Cardiac ventricle fibroblast (primary cell): ENCODE data around the genes PHOX2B, BEND4, SHISA3, GUF1 and CWH43.

DNA sequence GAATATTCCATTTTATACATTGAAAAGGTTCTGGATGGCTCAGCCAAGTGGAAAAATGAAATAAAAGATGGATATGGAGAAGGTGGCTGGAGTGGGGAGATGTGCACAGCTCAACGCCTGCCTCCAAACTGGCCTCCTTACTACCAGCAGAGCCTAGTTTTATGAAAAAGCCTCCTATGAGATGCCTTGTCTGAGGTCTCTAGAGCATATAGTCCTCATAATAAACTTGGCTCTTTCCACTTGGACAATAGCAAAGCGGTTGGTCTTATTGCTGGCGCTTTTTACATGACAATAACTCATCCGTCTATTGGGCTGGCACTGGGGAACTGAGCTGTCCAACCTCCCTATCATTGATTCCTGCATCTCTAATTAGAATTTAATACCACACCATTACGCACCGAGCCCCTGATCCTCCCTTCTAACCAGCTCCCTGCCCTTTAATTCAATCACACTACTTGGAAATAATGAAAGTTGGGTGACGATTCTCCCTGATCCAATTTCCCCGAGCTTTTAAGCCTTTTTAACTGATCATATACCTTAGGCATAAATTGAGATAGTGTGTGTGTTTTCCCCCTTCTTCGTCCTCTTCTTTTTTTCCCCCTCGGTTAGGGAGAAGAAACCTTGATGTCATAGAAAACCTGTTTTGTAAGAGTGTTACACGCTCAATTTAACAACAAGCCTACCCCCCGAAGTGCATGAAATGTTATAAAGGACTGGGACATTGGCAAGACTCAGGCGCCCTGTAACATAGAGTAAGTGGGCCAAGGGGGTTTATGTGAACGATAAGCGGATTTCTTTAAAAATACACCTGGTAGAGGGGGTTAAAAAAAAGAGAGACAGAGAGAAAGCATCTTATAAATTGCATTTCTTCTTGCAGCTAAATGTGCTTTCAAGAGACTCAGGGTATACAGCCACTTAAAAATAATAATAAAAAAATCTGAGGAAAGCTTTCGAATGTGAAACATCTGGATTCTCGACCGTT is at the start of gene PHOX2B:
Gene PHOX2B (minus strand): TSS at position 135 of the 982 bp plus-strand sequence.
- RAMPAGE, long total RNA, result no peak

DNA sequence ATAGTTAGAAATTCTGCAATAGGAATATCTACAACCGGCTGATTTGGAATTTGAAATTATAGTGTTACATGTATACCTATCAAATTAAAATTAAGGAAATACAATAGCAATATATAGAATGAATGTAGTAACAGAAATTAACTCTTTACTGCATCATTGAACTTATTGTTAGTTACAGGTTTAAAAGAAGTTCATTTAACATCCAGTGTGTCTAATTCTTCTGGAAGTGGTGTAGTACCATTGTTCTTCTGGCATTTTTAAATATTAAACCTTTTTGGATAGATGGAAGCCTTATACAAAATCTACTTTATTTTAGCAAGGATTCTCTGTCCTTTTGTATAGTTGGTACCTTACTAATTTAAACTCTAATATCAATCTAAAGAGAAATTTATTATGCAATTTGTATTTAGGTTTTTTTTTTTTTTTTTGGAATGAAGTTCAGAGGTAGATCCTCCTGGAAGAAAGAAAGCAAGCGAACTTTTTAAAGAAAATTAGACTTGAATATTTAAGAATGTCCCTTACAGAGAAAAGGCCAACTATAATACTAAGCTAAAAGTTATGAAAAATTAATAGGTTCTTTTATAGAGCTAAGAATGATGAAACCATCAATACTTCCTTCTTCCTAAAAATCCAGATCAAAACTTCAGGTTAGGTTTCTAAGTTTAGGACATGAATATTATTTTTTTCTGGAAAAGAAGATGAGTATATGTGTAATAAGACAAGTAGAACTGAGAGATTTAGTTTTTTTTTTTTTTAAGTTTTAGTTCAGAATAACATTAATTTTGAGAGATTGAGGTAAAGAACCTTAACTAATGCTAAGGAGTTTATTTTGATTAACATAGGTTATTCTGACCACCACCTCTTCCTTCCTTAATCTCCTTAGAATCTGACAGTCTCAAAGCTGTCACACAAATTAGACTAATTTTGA is 21.9 kb downstream of the TMEM33 start:
- RAMPAGE, long total RNA, result no peak

GRCh38 chr4:42152000-42153016 is at the start of gene BEND4:
BEND4 (minus strand) TSS chr4:42152655.
- RAMPAGE, long total RNA, result no peak

GRCh38 chr4:42396899-42397796 is at the start of gene SHISA3:
SHISA3 (plus strand) TSS chr4:42397488.
- RAMPAGE, long total RNA, result no peak

- RAMPAGE, long total RNA, result no peak
These were observed 106.1 kb upstream of the GRXCR1 start for GRCh38 chr4:42786366-42786818.

- RAMPAGE, long total RNA, result start-site peak on the plus strand at chr4:44678413-44678477, 89 and 10 reads in 2 replicates; start-site peak on the plus strand at chr4:44678648-44678707, 79 and 21 reads in 2 replicates
These were observed at the start of gene GUF1 for GRCh38 chr4:44677877-44679054. GUF1 (plus strand) TSS chr4:44678420.

- RAMPAGE, long total RNA, result no peak
These were observed 38.6 kb upstream of the GNPDA2 start for GRCh38 chr4:44765023-44765258.

GRCh38 chr4:46390409-46390916 is 535 bp upstream of the GABRA2 start:
- RAMPAGE, long total RNA, result no peak

DNA sequence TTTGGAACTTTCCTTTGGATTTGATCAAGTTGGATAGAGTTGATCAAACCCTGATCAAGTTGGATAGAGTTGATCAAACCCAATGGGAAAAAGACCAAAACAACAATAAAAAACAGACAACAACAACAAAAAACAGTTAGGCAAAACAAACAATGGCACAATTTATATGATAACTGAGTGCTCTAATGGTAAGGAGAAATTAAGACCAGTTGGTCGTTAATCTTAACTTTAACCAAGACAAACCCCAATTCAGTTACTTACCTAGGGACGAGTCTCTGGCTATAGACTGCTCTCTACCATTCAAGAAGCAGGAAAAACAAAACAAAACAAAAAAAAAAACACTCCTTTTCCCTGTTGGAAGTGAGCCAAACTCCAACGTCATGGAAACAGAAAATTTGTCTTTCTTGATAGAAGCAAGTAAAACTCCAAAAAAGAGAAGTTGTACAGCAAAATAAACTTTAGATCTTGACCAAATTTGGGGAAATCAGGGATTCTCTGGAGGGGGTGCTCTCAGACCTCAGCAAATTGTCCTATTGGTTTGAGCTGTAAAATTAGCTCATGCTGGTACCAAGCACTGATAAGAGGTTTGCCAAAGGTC is 3.8 kb downstream of the CNGA1 start:
- RAMPAGE, long total RNA, result no peak

GRCh38 chr4:48138635-48139466 is 4.8 kb upstream of the TXK start:
- RAMPAGE, long total RNA, result no peak

- RAMPAGE, long total RNA, result no peak
These were observed 58.7 kb downstream of the TEC start for GRCh38 chr4:48210883-48211307.

DNA sequence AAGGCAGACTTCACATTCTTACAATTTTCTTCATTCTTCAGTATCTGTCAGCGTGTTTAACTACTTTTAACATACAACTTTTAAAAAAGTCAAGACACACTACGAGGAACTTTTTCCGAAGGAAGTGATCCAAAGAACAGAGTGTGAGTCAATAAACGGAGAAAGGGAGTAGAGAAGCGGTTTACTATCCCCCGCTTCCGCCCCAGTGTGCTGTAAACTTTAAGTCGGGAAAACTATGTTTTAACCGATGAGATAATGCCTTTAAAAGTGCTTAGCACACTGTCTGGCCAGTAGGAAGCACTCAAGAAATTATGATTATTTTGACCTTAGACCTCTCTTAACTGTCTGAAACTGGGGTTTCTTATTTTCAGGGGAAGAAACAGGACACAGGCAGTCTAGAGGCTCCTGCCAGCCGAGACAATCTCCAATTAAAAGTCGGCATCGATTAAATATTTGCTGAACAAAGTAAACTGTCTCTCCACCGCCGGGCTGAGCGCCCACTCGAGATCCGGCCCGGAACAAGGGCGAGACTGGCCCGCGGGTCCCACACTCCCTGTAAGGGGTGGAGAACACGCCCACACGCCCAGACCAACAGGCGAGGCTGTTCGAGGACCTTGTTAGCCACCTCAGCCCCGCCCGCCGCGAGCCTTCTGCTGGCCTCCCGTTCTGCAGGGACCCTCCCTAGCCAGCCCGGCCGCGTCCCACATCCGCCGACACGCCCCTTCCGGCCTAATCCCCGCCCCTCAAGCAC is 563 bp upstream of the SLAIN2 start:
- RAMPAGE, long total RNA, result no peak

- RAMPAGE, long total RNA, result no peak
These were observed 110.9 kb downstream of the FRYL start for GRCh38 chr4:48669136-48669556.

DNA sequence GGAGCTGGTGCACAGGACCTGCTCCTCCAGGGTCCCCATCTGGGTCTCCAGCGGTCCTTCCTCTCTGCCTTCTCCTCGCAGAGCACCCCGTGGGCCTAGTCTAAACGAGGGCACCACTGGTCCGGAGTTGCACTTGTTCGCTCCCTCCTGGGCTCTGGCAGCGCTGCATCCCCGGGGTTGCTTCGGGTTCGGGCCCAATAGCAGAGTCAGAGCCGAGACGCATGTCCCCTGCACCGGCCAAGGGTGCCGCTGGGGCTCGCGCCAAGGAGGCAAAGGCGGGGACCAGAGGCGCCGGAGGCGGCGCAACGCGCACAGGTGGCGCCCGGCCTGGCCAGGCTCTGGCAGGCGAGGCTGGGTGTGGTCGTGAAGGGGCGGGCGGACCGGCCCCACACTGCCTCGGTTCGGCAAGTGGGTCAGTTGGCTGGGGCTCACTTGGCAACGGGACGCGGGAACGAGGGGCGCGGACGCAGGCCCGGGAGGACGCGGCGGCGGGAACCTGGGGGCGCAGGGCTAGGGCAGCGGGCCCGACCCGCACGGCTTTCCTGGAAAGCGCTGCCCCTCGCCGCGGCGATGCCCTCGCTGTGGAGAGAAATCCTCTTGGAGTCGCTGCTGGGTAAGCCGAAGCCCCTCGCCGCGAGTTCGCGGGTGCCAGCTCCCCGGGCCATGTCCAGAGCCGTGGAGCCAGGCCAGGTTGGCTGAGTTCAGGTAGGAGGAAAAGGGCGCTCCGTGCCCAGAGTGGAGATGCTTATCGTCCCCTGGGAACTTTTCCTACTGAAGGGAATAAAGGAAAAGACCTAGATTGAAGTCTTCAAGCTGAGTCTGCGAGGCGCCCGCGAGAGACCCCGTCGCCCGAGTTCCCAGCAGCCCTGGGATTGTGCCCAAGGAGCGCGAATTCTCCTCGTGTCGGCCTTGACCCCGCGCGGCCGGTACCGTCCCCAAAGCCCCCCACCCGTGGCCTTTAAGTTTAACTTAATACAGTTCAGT is at the start of gene CWH43:
Gene CWH43 (plus strand): TSS at position 416 of the 984 bp plus-strand sequence.
- RAMPAGE, long total RNA, result no peak

DNA sequence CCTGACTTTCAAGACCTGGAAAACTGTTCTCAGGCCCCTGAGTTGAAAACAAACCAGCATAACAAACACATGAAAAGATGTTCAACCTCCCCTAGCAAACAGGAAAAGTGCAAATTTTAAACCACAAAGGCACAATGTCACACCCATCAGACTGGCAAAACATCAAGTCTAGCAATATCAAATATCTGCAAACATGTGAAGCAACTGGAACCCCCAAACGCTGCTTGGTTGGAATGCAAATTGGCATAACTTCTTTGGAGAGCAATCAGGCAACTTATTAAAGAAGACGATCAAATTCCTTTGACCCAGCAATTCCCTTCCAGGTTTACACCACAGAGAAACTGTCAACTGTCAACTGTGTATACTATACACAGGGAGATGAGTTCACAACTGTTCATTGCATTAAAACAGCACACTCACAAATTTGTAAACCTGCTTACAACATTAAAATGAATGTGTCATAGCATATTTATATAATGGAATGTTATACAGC is 7.0 kb downstream of the USP46 start:
- RAMPAGE, long total RNA, result no peak

GRCh38 chr4:52658637-52658934 is 515 bp downstream of the USP46 start:
- RAMPAGE, long total RNA, result no peak

DNA sequence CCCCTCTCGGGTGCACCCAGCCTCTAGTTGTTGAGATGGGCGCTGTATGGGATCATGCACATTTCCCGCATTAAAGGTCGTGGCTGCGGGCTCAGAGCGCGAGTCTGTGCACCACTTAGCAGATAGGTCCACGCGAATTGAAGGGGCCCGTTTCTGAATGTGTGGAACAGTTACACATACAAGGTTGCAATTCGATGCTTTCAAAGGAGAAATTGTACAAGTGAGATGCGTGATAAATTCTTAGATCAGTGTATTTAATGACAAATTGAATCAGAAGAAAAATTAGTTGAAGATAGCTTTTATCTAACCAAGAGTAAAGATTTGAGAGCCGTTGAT is 1.0 kb upstream of the USP46 start:
- RAMPAGE, long total RNA, result no peak

DNA sequence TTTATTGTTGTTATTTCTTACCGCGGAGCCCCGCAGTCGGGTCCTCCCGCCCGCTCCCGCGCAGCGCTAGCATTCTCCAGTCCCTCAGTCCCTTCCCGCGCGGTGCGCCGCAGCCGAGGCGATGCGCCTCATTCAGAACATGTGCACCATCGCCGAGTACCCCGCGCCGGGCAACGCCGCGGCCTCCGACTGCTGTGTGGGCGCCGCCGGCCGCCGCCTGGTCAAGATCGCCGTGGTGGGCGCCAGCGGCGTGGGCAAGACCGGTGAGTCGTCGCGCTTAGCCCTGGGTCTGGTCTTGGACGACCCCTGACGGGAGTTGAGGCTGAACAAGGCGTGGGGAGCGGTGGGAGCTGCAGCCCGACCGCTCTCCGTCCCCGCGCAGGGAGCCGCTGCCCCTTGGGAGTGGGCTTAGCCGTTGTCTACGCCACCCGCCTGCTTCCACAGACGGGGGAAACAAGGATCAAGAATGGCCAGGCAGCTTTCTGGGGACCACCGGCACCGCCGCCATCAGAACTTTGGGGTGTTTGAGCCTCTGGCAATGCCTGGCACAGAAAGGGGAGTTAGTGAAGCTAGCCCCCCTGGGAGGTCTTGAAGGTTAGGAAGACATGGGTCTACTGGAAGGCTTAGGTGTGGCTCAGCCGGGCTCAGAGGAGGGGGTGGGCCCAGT is 403 bp downstream of the RASL11B start:
- RAMPAGE, long total RNA, result no peak

- RAMPAGE, long total RNA, result no peak
These were observed 997 bp downstream of the RASL11B start for GRCh38 chr4:52863054-52863573.

- RAMPAGE, long total RNA, result no peak
These were observed 150.7 kb downstream of the RASL11B start for GRCh38 chr4:53012735-53013226.